HTERT-HM (cell line): ENCODE measurements around a stretch of chr5.

DNA sequence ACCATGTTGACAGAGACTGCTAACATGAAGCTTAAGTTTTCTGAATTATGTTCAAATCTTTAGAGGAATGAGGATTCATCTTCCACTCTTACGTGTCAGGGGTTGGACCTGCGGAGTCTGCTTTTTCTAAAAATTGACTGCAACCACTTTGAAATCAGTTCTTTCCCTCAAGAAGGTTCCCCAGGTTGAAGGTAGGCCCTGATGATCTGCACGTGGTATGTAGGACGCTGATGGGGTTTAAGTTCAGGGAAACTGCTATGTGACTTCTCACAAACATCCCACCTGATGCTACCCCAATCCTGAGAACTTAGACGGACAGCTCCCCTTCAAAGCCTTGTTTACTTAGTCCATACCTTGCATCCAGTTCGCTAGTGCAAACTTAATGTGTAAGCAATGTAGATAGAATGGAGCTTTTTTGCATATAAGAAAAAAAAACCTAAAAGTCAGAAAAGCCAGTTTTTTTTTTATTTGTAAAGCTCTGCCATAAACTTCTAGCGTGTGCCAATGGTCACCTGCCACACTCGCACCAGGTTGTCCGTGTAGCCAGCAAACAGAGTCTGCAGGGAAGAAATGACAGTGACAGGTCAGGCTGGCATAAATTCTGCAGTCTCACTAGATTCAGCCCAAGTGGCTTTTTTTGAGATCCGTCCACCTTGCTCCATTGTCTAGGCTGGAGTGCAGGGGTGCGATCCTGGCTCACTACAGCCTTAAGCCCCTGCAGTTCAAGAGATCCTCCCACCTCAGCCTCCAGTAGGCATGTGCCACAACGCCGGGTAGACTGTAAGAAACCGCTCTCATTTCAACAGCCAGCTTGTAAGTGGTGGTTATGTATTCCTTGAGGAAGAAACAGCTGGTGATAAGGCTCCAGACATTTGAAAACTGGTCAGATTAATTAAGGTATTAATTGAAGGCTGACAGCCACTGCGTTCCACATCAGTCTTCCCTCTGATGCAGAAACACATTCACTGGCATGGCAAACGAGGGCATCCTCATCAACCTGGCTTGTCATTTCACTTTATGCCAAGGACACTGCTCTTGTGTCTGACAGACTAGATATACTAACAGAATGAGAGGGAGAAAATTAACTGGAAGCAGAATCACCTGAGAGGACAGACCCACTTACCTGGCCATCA, 6.9 kb downstream of the RACK1 start:
- RRBS, result no CpG with 5 or more reads among the region's 16 CpGs